LHCN-M2 (cell line): ENCODE measurements around a stretch of chr4.

DNA sequence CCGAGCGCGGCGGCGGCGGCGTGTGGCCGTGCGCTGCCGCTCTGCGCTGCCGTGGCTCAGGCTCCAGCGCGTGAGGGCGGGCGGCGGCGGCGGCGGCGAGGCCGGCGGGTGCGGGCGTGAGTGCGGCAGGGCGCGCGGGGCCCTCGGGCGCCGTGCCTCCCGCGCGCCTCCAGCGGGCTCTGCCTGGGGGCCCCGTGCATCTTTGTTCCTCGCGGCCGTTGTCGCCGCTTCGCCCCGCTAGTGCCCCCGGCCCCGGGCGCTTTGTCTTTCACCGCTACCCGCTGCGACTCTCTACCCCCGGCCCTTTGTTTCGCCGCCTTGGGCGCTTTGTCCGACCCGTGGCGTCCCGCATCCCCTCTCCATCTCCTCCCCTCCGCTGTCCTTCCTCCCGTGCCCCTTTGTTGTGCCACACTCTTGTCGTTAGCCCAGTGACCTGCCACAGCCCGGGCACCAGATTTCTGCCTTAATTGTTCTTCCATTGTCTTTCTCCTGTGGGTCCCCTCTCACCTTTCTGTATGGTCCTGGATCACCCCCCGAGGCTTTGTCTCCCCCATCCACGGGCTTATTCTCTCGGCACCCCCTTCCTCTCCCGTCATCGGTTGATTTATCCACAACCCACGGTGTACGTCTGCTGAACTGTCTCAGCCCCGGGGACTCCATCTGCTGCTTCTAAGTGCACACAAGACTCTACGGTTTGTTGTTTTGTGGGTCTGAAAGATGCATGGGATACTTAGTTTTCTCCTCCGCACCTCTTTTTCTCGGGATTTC lies 550 bp downstream of the RBPJ start:
- RAMPAGE, long total RNA: no peak

GRCh38 chr4:26694736-26695657 lies 111.1 kb downstream of the TBC1D19 start:
- RAMPAGE, long total RNA: no peak

DNA sequence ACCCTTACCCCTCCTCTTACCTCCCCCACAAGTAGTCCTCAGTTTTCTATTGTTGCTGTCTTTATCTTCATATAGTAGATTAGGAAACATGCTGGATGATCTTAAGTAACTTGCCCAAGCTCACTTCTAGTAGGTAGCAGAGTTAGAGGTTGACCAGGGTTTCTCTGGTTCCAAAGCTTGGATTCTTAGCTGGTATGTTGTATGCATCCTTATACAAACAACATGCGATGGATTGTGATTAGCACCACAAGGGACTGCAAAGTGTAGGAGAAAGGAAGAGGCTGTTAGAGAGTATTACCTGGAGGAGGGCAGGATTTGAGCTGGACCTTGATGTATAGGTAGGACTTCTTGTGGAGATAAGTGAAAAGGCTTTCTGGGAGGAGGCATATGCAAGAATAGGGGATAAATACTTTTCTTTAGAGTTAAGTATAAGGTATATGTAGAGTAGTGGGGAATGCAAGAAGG lies 5.6 kb downstream of the STIM2 start:
- RAMPAGE, long total RNA: no peak

- RAMPAGE, long total RNA: no peak
Measured at GRCh38 chr4:26869633-26870165, 9.1 kb downstream of the STIM2 start.

DNA sequence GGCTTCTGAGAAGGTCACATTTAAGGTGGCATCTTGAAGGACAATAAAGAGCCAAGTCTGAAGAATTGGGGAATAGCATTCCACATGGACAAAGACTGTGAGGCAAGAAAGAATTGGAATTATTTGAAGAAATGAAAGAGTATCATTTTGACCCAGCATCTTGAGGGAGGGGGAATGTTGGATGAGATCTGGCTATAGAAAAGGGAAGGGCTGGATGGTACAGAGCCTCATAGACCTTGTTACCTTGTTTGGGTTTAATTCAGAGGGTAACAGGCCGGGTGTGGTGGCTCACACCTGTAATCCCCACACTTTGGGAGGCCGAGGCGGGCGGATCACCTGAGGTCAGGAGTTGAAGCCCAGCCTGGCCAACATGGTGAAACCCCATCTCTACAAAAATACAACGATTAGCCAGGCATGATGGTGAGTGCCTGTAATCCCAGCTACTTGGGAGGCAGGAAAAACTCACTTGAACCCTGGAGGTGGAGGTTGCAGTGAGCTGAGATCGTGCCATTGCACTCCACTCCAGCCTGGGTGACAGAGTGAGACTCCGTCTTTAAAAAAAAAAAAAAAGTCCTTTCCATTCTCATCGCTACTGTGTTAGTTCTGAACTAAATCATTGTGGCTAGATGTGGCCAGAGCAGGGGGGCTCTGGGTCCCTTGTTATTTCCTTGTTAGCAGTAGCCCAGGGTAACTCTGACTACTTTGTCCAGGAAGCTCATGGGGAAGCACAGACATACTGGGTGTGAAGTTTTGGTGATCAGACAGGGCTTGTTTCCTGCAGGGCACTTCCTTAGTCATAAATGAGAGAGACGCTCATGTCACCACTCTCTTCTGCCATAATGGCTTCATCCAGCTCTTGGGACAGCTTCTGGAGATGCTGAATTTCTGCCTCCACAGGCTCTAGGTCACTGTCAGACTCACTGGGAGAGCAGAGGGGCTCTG lies 12.5 kb downstream of the STIM2 start:
- RAMPAGE, long total RNA: no peak

- RAMPAGE, long total RNA: no peak
Measured at GRCh38 chr4:27024408-27025137, 163.9 kb downstream of the STIM2 start.

DNA sequence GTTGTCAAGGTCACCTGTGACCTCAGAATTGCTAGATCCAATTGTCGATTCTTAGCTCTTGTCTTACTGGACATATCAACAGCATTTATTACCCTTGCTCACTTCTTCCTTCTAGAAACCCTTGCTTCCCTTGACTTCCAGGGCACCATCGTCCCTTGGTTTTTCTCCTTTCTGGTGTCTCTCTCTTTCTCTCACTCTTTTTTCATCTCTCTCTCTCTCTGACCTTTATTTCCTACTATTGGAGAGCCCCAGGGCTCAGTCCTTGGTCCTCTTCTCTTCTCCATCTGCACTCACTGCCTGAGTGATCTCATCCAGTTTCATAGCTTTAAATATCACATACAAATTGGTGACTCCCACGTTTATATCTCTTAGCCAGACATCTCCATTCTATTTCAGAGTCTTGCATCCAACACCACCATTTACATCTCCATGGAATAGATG lies 387.9 kb downstream of the STIM2 start:
- RAMPAGE, long total RNA: no peak

DNA sequence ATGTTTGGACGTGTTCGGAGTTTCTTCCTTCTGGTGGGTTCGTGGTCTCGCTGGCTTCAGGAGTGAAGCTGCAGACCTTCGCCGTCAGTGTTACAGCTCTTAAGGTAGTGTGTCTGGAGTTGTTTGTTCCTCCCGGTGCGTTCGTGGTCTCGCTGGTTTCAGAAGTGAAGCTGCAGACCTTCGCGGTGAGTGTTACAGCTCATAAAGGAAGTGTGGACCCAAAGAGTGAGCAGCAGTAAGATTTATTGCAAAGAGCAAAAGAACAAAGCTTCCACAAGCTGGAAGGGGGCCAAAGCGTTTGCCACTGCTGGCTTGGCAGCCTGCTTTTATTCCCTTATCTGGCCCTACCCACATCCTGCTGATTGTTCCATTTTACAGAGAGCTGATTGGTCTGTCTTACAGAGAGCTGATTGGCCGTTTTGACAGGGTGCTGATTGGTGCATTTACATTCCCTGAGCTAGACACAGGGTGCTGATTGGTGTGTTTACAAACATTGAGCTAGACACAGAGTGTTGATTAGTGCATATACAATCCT lies 1255.9 kb downstream of the STIM2 start:
- RAMPAGE, long total RNA: no peak

DNA sequence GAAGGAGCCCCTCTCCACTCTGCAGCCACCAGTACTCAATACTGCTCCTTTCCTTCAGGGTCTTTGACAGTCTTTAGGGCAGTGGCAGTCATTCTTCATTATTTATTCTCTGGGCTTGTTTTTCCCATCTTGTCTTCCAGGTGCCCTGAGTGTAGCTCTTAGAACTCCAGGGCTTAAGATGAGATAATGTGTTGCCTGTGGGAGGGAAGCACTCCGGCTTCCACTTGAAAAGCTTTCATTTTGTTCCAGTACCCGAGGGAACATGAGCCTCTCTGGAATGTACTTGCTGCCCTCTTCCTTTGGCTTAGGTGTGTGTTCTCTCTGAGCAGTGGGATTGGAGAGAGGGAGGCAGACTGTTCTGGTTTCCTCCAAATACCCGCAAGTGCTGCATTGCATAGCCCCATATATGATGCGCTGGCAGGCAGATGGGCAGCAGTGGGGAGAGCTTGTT lies 927 bp upstream of the DTHD1 start:
- RAMPAGE, long total RNA: no peak

DNA sequence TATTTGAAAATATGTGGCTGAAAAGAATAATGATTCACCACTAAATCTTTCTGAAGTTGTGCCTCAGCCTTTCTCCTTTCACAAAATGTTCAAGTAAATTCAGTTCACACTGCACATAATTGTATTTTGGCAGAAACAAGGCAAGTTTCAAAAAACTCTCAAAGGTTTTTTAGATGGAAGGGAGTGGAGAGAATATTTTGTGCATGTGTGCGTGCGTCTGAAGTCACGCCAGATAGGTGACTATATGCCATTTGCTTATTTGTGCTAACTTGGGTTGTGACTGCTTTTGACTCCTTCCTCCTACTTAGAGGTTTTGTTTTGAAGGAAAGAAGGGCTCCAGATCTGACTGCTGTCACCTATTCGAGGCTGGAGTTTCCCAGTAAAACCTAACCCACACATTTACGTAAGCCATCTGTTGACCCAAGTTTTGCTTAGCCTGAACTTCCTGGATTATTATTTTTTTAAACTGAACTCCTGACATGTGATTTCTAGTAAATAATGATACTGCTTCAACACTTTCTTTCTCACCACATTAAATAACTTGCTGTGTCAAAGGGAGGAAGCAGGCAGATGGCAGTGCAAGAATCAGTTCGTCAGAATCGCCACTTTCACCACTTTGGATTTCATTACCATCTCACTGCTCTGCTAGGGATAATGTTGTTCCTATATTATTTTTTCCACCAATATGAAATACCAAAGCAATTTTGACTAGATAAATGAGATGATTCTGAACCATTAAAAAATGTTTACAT lies 41.5 kb downstream of the DTHD1 start:
- RAMPAGE, long total RNA: no peak

DNA sequence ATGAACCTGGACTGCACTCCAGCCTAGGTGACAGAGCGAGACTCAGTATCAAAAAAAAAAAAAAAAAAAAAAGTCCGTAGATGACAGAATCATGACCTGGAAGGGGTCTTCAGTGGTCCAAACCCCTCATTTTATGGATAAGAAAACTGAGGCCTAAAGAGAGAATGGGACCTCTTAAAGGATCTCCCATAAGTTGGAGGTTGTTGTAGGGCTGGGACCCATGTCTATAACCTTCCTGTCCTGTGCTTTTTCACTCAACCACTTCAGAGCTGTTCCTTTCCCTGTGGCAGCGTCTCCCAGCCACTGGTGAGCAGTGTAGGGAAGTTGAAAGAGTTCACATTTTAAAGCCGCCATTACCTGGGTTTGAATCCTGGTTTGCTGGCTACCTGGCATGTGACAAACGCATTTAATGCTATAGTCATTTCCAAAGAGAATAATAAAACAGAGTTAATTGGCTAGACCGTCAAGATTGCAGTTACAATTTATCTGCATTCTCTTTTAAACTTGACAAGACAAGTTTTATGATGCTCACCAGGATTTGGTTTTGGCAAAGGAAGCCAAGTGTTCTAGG lies 9.3 kb downstream of the C4orf19 start:
- RAMPAGE, long total RNA: no peak

DNA sequence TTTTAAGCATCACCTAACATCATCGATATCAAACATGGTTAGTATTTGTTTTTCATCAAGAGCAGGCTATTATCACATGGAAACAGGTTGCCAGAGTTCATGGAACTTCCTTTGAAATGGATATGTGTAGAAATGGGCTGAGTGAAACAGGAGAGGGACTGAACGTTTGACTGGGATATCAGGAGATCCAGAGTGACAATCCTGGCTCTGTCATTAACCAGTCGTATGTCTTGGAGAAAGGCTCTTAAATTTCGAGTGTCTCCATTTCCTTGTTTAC lies 4.2 kb upstream of the PGM2 start:
- RAMPAGE, long total RNA: no peak

DNA sequence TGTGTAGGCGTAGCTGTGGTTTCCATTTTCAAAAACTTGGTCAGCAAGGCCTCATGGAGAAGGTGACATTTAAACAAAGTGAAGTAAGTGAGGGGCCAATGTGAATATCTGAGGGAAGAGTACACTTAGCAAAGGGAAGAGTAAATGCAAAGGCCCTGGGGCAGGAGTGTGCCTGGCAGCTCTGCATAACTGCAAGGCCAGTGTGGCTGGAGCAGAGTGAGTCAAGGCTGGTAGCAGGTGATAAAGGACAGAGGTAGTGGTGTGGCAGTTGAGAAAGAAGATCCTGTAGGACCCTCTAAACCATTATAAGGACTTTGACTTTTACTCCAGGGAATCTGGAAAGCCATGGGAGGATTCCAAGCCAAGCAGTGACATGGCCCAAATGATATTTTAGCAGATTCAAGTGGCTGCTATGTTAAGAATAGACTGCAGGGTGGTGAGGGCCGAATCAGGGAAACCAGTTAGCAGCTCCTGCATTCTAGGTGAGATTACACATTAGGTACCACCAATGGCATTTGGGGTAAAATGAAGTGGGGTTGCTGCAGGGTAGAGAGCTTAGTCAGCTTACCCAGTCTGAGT lies 5.9 kb upstream of the TBC1D1 start:
- RAMPAGE, long total RNA: no peak

DNA sequence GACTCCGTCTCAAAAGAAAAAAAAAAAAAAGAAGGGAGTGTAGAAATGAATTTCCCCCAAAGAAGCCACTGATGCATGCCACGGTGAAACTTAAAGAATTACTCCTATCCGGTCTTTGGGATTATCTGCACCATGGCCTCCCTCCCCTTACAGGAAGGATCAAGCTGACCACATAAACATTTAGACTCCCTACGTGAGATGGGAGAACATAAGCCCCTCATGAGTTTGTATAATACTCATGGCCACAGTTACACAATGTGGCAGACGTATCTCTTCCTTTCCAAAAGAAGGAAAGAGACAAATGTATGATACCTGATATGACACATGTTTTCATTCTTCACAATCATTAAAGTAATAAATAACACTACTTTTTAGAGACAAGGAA lies 3.3 kb upstream of the PTTG2 start:
- RAMPAGE, long total RNA: no peak

GRCh38 chr4:38021515-38022194 lies 61.5 kb downstream of the PTTG2 start:
- RAMPAGE, long total RNA: no peak

DNA sequence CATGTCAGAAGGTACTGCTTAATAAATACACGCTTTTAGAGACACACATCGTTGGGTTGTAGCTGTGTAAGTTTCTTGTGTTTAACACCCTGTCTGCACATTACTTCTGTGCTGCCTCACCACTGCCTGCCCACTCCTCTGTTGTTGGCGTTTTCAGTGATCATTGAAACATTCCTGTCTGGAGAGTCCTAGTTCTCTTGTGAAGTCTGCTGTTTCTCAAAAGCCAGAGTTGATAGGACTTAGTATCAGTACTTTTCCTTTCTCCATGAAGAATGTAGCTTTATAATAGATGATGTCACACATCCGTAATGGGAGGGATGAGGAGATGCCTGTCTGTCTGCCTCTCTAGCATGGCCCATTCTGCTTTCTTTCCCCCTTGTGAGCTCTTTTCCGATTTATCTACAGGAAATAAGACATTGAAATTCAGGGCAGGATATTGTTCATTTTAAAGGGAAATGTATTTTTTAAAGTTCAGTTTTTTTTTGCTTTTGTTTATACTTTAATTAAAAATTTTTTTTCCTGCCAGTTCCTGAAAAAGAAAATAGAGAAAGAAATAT lies 90.8 kb downstream of the PTTG2 start:
- RAMPAGE, long total RNA: no peak

DNA sequence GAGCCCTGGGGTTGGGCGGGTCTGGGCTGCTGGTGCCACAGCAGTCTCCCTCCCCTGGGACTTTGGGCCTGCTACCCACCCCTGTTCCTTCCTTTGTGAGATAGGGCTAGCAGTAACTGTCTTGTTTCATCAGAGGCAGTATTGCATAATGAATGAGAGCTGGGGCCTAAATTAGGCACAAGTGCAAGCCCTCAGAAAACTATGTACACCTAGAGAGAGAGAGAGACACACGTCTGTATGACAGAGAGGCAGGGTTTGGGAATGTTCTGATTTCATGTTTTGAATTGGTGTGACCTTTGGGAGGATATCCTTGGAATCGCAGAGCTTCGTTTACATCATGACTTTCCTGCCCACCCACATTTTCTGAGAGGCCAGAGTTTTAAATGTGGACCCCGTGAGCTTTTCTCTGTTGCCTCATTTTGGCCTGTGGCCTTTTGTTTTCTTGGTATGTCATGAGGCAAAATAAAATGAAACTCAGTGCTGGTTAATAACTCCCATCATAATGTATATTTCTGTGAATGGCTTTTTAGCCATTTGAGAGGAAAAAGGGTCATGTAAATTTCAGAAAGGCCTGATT lies 111.9 kb downstream of the PTTG2 start:
- RAMPAGE, long total RNA: no peak

GRCh38 chr4:38093967-38094808 lies 134.0 kb downstream of the PTTG2 start:
- RAMPAGE, long total RNA: no peak

- RAMPAGE, long total RNA: no peak
Measured at GRCh38 chr4:38140488-38141294, 180.5 kb downstream of the PTTG2 start.

DNA sequence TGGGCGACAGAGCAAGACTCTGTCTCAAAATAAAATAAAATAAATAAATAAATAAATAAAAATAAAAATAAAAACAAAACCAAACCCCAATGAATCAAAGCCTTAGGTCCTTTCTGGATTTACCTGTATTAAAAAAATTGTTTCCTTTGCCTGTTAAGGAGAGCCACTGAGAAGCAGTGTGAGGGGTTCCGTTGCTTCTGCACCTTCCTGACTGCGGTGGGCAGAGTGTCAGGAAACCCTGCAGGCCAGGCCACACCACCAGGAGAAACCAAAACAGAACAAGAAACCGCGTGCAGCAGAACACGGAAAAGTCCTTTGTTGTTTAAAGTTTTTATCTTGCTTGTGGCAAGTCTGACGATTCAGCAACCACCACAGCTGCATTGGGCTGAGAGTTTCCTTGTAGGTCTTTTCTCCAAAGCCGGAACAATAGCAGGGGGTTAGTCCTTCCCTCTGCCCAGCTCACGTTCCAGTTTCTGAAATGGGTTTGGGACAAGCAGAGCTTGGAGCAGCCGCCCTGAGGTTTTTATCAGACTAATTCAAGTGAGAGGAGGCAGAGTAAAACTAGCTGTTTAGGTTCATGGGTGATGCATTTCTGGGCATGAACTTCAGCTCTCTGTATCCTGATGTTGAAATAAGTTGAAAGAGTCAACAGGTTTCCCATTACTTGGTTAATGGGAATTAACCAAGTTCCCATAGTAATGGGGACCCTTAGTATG lies 216.8 kb downstream of the PTTG2 start:
- RAMPAGE, long total RNA: no peak